Cerebral cortex (tissue), 2 donors: ENCODE data around the gene DMRT2.

DNA sequence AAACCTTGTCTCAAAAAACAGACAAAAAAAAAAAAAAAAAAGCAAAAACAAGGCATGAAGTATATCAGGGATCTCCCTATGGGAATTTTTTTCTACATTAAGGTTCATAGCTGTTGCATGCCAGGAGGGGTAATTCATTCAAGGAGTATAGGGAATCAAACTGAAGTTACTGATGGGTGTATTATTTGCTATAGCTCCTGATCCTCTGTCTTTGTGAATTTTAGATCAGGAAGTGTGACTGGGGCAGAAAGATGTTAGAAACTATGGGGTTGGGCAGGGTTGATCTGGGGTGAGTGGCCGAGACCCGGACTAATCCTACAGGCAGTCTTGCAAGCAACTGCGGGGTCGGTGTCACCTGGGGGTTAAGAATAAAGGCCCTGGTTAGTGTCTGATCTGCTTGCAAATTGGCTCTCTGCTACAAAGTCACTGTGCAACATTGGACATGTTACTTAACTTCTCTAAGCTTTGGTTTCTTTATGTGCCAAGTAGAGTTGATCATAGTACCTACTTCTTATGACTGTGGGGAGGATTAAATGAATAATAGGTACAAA, 1.9 kb downstream of the DOCK8 start:
- PRO-cap, 2 experiments, result no peak in any of the 2 experiments

DNA sequence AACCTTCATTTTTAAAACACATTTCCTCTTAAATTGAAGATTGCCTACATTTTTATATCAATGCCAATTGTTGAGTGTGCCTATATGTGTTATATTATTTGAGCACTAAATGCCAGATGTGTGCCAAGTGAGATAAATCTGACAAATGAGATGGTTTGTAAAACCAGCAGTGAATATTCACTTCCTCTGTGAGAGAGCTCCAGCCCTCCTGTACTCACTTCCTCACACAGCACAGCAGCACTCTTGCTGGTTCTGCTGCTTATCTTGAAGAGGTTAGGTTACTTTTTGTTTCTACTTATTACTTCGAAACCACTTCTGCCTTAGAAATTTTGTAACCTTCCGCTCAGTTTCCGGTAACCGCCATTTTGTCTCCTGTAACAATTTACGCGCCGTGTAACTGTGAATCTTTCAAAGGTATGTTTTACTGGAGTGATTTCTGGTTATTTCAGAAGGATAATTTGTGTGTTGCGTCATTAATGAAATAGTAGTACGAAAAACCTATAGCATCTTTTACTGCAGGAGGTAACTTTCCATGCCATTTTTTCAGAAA, 58.1 kb downstream of the DOCK8 start:
- PRO-cap, 2 experiments, result peak in 1 of 2 experiments; most common minus-strand start position 266 of the sequence (in 1)

DNA sequence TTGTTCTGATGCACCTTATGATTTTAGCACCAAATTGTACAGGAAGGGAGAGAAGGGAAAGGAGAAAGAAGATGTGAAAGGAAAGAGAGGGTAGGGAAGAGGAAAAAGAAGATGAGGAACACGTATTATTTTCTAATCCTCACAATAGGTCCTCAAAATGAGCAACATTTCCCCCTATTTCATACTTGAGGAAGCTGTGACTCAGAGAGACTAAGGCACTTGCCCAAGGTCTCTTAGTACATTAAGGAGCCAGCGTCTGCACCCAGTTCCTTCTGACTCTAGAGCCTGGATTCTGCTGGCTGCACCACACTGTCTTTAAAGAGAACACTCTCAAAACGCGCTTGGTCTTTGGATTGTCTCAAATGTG, 82.4 kb downstream of the DOCK8 start:
- PRO-cap, 2 experiments, result no peak in any of the 2 experiments

DNA sequence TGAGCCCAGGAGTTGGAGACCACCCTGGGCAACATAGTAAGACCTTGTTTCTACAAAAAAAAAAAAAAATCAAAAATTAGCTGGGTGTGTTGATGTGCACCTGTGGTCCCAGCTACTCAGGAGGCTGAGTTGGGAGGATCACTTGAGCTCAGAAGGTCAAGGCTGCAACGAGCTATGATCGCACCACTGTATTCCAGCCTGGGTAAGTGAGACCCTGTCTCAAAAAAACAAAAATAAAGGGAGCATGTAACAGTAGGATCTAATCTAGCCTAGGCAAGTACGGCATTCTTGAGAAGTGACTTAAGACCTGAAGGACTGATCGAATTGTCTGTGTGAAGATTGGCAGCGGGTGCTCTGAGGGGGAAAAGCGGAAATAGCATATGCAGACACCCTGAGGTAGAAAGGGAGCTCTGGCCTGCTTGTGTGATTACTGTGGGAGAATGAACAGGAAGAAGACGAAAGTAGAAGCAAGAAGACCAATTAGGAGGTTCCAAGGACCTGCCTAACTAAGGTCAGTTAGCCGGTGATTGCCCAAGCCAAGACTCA, 47.4 kb downstream of the KANK1 start:
- PRO-cap, 2 experiments, result no peak in any of the 2 experiments

GRCh38 chr9:557251-558281, 53.1 kb downstream of the KANK1 start:
- PRO-cap, 2 experiments, result no peak in any of the 2 experiments

- PRO-cap, 2 experiments, result peak in 1 of 2 experiments; most common plus-strand start chr9:571259 (in 1); most common minus-strand start chr9:571174 (in 1)
Observed at GRCh38 chr9:570860-571615, 66.5 kb downstream of the KANK1 start.

DNA sequence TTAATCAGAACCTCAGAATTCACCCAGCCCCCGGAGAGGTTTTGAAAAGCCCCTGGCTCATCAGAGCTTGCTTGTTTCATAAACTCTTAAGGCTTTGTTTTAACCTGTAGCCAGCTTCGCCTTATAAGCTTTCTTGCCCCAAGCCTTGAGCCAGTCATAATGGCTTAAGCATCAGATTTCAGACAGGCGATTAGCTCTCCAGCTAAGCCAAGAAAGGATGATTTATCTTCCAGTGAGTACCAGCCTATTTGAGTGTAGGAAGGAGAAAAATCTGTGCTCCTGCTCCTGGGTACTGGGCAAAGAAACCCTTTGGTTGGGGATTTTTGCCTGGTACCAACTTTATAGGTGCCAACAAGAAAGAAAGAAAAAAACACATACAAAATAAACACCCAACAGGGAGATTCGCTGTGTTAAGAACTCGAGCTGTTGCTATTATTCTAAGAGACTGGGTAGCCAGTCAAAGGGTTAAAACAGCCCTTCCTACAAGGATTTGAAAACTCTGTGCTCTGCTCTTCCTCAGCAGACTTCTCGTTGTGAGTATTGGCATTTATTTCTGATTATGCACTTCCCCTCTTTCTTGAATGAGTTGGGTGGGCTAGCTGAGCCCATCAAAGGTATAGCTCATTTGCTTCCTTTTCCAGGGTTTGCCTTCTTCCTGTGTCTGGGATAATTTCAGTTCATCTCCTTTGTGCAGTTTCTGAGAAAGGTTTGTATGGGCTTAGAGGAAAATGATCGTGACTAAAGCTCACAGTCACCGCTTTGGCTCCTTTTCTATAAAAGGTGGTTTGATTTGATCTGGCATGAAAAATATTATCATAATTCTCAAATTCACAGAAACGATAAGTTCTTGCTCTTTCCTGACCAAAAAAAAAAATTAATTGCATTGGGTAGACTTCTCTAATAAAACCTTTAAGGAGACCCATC, 157.2 kb upstream of the DMRT1 start:
- PRO-cap, 2 experiments, result peak in 1 of 2 experiments; most common plus-strand start position 721 of the sequence (in 1); most common minus-strand start position 533 of the sequence (in 1)

- PRO-cap, 2 experiments, result peak in 1 of 2 experiments; most common plus-strand start chr9:686485 (in 1); most common minus-strand start chr9:686453 (in 1)
Observed at GRCh38 chr9:686155-686936, 155.2 kb upstream of the DMRT1 start.

DNA sequence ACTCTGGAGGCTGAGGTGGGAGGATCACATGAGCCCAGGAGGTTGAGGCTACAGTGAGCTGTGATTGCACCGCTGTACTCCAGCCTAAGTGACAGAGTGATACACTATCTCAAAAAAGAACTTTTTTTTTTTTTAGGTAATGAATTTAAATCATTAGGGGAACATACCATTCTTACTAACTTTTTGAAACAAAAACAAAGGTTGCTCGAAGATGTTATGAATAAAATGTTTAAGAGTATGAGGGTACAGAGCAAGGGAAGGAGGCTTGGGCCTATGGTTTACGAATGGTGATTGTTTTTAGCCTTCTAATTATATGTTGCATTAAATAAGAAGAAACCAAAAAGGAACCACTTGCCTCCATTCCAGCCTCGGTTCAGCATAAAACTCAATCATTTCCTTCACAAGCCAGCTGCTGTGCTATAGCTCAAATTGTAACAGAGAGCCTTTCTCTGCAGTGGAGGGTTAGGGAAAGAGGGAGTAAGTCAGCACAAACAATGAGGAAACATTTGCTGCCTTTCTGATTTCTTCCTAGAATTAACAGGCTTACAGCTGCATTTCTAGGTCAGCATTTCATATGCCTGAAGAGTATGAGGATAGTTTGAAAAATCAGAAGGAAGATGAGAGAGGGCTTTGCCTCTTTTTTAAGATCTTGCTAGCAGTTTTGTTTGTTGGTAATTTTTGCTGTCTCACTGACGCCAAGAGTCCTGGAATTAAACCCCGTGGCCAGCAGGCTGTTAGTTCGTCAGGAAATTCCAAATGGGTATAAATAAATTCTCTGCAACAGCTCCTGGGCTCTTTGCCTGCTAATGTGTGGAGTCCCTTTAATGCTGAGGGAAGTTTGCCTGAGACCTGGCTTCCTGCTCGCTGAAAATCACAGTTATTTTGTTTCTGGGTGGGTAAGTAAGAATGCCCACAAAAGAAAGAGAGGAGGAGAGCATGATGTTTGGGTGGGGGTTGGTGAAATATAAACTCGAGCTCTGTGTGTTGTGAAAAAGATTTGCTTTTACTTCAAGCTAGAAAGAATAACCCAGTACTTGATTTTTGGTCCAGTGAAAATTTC, 148.3 kb upstream of the DMRT1 start:
- PRO-cap, 2 experiments, result peak in 1 of 2 experiments; most common plus-strand start position 454 of the sequence (in 1); most common minus-strand start position 375 of the sequence (in 1)

DNA sequence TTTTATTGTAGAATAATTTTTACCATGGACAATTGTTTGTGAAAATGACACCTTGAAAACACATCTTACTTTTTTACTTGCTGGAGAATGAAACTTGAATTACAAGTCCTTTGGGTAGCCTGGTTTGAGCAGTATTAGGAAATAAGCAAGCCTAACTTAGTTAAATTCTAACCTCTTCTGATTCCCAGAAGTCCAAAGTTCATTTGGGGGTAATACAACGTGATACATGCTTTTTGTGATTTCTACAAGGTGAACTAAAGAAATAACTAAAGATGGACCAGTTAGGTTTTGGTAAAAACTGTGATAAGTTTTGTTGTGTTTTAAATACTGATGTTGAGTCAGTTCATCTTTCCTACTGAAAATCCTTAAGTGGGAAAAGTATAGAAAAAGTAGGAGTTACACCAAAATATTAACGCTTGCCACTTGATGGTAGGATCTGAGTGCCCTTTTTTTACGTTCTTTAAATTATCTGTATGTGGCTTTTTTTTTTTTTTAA, 135.4 kb upstream of the DMRT1 start:
- PRO-cap, 2 experiments, result no peak in any of the 2 experiments

DNA sequence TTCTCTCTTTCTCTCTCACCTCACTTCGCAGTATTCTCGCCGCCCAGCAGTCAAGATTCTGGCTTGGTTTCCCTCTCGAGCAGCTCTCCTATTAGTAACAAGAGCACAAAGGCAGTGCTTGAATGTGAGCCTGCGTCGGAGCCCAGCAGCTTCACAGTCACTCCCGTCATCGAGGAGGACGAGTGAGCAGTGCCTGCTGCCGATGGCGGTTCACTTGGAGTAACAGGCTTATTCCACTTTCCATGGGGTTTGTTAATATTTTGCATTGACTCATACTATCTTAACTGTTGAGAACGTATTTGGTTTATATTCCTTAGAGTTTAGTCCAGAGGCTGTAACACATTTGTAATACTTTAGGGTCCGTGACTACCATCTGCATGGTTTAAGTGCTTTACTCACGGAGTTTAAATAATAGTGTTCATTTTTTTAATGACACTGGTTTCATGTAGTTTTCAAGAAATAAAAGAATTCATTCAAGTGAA, 8.5 kb upstream of the DMRT3 start:
- PRO-cap, 2 experiments, result no peak in any of the 2 experiments

DNA sequence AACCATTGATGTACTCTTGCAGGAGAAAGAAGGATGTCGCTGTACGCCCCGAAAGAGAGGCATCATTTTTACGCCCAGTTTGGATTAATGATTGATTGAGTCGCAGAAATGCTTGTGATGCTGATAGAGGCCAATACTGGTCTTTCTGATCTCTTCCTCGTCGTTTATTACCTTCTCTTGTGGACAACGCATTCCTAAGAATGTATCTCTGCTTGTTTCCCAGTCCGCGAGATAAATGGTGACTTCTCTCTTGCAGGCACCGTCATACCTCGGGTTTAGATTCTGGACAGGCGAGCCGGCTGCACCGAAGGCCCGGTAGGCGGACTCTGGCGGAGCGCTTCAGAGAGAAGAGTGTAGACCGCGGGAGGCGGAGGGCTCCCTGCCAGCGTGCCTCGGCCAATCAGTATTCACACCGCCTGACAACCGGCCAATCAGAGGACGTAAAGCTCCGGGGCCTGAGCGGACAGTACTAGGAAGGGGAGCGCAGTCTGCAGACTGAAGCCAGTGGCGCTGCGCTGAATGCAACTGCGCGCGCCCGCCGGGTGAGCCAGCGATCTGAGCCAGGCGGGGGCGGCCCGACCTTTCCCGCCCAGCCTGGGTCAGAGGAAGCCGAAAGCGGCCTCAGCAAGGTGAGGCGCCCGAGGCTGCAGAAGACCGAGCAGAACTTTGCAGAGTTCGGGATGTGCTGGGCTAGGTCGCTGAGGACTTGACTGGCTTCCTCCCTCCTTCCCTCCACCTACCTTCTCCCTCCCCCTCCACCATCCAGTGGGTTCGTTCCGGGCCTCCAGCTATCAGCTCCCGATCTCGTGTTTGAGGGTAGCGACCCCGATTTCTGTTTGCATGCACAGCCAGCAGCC, at the start of gene DMRT2:
DMRT2 (plus strand) TSS at position 504 of the 857 bp plus-strand sequence.
- PRO-cap, 2 experiments, result peak in 1 of 2 experiments; most common plus-strand start position 493 of the sequence (in 1); most common minus-strand start position 328 of the sequence (in 1)

DNA sequence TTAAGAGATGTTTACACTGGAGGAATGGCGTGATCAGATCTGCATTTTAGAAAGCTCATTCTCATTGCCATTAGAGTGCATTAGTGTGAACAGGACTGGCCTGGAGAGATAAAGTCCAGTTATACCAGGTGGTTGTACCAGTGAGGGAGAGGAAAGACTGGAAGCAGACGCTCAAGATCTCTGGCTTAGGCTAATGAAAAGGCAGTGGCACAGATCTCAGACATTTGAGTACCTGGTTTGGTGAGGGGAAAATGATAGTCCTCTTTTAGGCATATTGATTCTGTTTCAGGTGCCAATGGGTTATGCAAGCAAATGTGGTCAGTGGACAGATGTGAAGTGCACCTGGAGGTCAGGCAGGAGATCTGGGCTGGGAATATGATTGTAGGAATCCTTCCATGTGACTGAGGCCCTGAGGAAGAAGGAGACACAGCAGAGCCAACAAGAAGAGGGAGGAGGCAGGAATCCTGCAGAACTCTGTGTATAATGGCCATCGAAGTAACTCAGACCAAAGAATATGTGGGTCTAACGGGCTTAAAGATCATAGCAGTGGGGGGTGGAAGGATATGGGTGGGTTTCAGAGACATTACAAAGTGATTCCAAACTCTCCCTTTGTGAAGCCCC, 63.7 kb upstream of the SMARCA2 start:
- PRO-cap, 2 experiments, result no peak in any of the 2 experiments

GRCh38 chr9:2039355-2040029, 24.3 kb downstream of the SMARCA2 start:
- PRO-cap, 2 experiments, result no peak in any of the 2 experiments

DNA sequence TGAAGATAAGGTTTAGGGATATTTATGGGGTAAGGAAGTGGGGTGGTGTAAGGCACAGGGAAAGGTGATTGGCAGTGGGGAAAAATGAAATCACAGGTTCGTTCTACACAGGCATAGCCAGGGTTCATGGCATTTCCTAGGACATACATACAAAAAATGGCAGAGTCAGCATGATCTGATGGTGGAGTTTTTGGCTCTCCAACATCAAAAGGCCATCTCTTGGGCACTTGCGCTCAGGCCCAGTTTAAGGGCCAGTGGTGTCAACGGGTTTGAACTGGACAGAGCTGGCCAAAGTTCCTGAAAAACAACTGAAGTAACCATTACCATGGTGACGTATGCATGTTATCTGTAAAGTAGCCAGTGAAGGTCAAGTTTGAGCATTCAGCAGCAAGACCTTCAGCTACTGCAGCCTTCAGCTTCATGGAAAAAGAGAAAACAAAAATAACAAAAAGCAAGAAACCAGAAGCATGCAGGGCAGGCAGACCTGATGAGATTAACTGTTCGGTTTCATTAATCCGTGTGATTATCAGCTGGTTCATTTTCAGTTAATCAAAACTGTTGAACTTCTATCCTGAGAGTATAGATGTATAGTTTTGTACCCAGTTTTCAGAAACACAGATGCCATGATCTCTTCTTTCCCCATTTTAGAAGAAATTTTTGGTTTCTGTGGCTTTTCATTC, 92.9 kb downstream of the SMARCA2 start:
- PRO-cap, 2 experiments, result no peak in any of the 2 experiments

DNA sequence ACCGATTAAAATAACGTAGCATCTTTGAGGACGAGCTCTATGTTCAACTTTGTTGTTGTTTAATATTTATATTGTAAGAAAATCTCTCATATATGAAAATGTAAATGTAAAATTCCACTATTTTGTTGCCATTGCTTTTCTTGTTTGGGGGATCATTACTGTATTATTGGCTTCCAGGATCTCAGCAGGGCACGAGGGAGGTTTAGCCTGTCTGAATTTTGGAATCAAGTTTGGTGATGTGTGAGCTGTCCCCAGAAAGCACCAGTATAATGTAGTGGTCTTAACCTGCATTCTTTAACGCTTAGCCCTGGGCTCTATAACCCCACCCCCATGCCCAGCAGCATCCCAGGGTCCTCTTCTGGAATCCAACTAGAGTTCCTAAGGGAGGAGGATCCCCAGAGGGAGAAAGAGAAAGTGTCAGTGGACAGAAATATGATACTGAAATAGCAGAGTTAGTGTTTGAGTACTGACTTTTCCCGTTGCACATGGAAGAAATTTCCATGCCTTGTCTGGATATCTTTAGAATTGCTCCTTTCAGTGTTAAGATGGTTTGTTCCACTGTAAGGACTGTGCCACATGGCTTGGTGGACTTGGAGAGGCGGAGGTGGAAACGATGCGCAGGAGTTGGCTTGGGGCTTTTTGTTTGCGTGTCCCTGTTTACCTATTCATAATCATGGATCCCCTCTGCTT, 142.1 kb downstream of the SMARCA2 start:
- PRO-cap, 2 experiments, result no peak in any of the 2 experiments

DNA sequence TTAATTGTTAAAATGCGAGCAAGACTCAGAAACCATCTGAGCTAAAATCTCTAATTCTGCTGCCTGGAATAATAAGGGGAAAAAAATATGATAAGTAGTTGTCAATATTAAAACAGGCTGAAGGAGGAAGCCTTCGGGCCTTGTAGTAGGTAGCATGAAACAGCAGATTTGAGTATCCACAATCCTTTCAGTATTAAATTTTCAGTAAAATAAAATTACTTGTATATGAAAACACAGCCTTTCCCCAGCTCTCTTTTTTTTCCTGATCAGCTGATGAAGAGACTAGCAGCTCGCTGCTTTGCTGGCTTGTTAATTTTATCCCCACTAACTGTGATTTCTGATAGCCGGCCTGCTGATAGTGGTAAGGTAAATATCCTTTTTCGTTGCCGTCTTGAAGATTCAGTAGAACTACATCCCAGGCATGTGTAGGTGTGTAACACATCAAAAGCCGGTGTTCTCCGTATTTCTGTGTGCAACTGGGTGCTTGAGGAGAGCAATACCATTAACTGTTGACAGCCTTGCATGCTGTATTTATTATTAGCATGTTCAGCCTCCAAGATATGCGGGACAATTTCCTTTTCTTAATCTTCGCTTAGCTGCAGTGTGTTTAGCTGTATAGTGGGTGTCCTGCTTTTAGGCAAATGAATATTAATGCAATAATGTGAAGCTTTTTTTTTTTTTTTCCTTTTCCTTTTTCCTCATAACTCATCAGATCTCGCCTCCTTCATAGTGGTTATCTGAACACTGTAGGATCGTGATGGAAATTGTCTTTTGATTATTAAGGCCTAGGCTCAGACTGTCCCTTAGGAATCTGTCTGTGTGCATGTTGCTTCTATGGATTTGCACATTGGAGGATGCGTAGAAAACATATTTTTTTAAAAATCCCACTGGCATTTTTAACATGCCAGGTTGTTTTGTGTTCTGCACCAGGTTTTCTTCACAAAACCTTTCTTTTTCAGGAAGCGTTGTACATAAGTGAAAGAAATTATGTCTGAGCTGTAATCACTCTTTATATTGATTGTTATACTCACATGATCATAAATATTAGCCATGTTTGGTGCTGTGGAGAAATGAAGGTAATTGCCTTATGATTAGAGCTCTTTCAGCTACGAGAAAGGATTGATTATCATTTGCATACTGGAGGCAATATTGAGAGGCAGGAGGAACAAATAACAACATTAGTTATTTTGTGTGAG, 144.8 kb downstream of the SMARCA2 start:
- PRO-cap, 2 experiments, result no peak in any of the 2 experiments

DNA sequence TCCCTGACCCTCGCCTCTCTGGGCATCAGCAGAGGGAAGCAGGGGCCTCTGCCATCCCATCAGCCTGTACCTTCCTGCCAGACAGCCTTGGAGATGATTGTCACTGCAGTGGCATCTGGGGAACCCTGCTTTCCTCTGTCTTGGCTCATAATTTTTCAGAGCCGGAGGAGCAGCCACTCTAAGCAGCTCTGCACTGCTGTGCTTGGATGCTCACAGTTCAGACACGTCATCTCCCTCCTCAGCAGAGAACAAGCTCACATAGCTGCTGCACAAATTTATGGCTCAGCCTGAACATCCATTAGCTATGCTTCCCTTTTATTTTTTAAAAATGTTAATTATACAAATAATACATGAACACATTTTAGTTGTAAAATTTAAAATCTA, 274.2 kb downstream of the SMARCA2 start:
- PRO-cap, 2 experiments, result no peak in any of the 2 experiments

- PRO-cap, 2 experiments, result no peak in any of the 2 experiments
Observed at GRCh38 chr9:2657199-2657787, 35.7 kb downstream of the VLDLR start.

GRCh38 chr9:2663493-2664063, 42.0 kb downstream of the VLDLR start:
- PRO-cap, 2 experiments, result no peak in any of the 2 experiments